NCI-H460 (cell line): ENCODE results near the genes CCDC183 and PTGDS.

GRCh38 chr9:136496420-136497571 is 14.0 kb upstream of the SEC16A start:
RAMPAGE:
- cytosol, long total RNA = no peak
- long total RNA = no peak
- nucleus, long total RNA = no peak

DNA sequence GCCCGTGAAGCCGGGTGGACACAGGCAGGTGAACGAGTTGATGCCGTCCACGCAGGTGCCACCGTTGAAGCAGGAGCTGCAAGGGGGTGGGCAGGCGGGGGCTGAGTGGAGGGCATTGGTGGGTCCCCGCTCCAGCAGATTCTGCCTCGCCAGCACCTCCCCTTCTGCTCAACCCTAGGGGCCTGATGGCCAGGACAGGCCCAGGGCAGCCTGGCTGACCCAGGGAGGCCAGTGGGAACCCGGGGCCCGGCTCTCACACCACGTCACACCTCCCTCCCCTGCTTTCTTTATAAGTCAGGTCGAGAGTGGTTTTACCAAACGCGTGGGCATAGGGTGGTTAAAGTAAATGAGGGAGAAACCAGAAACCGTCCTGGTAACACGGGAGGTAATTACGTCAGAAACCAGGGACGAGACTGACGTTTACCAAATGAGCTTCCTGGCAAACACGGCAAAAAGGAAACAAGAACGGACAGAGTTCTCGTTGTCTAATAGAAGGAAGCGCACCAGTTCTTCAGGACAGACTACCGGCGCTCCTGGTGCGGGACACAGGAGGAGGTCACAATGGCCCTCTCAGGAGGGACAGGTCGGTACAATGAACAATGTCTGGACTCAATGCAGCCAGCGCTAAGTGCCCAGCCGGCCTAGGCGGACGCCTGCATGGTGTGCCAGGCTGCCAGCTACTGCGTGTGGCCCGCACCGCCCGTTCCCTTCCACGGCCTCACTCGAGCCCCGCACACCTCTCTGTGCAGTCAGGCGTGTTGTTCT is 26.3 kb upstream of the SEC16A start:
RAMPAGE:
- cytosol, long total RNA = no peak
- long total RNA = no peak
- nucleus, long total RNA = no peak

GRCh38 chr9:136519329-136519886 is 26.4 kb downstream of the NOTCH1 start:
RAMPAGE:
- cytosol, long total RNA = no peak
- long total RNA = no peak
- nucleus, long total RNA = no peak

RAMPAGE:
- cytosol, long total RNA = no peak
- long total RNA = no peak
- nucleus, long total RNA = no peak
These were observed 12.1 kb downstream of the NOTCH1 start for GRCh38 chr9:136533797-136534184.

DNA sequence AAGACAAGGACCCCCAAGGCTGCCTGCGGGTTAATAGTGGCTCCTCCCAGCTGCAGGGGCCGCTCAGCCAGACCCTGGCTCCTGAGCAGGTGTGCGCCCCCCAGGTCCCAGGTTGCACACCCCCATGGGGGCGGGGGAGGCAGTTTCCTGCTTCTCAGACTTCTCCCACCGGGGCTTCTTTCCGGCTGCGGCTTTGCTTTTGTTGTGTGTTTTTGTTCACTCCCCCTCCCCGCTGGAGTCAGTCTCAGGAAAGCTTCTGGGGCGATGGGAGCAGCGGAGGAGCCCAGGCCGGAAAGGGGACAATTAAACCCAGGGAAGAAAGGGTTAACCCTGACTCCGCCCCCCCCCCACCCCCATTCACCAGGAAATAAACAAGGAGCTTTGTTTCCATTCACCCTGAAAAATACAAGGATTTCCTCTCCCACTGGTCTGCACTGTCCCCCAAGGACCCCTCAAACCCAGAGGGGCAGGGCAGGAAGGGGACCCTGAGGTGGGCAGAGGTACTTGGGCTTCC is 42.3 kb upstream of the NOTCH1 start:
RAMPAGE:
- cytosol, long total RNA = no peak
- long total RNA = no peak
- nucleus, long total RNA = no peak

RAMPAGE:
- cytosol, long total RNA = no peak
- long total RNA = no peak
- nucleus, long total RNA = no peak
These were observed 44.9 kb upstream of the EGFL7 start for GRCh38 chr9:136617662-136618386.

DNA sequence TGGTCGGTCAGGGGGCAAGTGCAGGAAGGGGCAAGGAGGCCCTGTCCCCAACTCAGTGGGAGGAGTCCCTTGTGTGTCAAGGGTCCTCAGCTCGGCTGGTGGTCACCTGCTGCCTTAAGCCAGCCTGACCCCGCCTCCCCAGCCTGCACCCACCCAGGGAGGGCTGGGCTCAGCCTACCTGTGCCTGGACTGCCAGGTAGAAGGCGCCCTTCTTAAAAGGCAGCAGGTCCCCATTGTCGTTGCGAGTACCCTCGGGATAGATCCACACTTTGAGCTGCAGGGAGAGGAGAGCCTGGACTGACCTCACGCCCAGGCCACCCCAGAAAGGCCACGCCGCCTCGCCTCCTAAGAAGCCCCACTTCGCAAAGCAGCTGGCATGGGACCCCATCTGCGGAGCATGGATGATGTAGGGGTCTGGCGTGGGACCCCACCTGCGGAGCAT is 10.8 kb downstream of the AGPAT2 start:
RAMPAGE:
- cytosol, long total RNA = no peak
- long total RNA = no peak
- nucleus, long total RNA = no peak

GRCh38 chr9:136714095-136715216 is 2.1 kb downstream of the DIPK1B start:
RAMPAGE:
- cytosol, long total RNA = no peak
- long total RNA = no peak
- nucleus, long total RNA = no peak

GRCh38 chr9:136728086-136728456 is 14.7 kb downstream of the LCN10 start:
RAMPAGE:
- cytosol, long total RNA = no peak
- long total RNA = no peak
- nucleus, long total RNA = no peak

DNA sequence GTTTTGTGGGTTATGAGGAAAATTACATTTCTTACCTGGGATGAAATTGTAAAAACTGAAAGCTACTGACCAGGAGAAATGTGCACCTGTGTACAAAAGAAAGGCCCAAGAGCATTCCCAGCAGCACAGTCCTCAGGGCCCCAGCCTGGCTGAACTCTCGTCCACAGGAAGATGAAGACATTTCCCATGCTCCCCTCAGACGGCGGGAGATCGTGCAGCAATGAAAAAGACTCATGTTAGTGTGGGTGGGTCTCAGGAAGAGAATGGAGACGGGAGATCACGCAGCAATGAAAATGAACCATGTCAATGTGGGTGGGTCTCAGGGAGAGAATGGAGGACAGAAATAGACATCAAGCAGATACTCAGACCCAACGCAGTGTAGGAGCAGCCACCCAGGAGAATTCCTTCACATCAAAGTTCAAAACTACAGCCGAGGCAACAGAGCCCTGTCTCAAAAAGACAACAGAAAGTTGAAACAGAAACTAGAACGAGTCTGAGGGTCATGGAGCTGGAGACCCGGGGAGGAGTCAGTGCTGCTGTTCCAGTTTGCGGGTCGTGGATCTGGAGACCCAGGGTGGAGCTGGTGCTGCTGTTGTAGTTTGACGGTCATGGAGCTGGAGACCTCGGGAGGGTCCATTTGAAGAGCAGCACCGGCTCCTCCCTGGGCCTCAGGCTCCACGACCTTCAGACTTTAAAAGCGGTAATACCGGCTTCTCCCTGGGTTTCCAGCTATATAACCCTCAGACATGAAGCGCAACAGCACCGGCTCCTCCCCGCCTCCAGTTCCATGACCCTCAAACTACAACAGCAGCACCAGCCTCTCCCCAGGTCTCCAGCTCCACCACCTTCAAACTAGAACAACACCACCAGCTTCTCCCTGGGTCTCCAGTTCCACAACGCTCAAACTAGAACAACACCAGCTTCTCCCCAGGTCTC is 12.9 kb upstream of the LCN15 start:
RAMPAGE:
- cytosol, long total RNA = no peak
- long total RNA = no peak
- nucleus, long total RNA = no peak

DNA sequence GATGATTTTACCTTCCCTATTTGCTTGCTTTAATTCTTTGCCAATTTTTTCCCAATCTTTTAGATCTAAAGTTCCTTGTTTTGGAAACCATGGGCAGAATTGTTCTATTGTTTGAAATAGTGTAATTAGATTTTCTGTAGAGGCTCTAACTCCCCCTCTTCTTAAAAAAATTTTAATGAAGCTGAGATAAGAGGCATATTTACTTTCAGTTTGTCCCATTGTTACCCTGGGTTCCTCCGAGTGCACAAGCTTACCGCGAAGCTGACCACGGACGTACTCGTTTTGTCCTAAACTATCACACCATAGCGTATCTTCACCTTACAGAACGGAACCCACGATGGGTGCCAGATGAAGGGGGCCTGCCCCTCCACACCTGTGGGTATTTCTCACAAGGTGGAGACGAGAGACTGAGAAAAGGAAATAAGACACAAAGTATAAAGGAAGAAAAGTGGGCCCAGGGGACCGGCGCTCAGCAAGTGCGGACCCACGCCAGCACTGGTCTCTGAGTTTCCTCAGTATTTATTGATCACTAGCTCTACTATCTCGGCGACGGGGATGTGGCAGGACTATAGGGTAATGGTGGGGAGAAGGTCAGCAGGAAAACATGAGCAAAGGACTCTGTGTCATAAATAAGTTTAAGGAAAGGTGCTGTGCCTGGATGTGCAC is 2.6 kb upstream of the TMEM141 start:
RAMPAGE:
- cytosol, long total RNA = no peak
- long total RNA = no peak
- nucleus, long total RNA = no peak

DNA sequence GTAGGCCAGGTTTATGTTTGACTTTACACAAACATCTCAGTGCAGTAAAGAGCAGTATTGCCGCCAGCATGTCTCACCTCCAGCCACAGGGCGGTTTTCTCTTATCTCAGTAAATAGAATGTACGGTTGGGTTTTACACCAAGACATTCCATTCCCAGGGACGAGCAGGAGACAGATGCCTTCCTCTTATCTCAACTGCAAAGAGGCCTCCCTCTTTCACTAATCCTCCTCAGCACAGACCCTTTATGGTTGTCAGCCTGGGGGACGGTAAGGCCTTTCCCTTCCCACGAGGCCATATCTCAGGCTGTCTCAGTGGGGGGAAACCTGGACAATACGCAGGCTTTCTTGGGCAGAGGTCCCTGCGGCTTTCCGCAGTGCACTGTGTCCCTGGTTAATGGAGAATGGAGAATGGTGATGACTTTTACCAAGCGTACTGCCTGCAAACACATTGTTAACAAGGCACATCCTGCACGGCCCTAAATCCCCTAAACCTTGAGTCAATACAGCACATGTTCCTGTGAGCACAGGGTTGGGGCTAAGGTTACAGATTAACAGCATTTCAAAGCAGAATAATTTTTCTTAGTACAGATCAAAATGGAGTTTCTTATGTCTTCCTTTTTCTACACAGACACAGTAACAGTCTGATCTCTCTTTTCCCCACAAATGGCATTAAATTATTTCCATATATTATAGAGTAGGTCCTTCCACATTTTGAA is 1.9 kb upstream of the TMEM141 start:
RAMPAGE:
- cytosol, long total RNA = no peak
- long total RNA = no peak
- nucleus, long total RNA = no peak

DNA sequence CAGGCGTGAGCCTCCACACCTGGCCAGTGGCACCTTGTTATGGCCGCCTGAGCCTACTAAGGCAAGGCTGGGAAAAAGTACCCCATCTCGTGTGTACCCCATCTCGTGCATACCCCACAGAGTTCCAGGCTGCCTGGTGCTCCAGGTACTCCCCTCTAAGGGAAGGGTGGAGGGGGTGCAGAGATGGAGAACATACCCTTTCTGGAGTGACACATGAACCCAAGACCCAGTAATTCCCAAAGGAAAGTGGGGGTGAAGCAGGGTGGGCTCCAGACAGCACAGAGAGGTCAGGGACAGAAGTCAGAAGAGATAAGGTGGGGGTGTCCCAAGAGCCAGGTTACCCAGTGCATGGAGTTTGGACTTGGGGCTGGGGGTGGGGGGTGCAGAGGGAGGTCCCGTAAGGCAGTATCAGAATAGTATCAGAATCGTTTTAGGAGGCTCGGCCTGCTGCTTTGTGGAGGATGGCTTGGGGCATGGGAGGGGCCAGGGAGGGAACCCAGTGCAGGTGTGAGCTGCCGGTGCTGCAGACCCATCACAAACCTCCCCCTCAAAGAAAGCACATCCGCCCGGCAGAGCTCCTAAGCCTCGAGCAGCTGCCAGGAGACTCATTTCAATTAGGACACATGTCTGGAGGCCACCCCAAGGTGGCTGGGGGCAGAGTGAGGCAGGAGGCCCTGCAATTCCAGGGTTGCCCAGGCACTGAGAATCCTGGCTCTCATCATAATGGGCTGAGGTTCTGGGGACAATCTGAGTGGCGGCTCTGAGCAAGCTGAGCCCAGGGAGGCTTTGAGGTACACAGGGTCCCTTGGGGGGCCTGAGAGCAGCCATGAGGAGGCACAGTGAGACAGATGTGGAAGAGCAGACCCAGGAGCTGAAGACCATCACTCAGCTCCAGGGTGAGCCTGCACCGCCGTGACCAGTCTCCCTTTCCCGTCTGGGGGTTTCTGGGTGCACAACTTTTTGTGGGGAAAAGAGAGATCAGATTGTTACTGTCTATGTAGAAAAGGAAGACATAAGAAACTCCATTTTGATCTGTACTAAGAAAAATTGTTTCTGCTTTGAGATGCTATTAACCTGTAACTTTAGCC is at the start of gene CCDC183:
TSS of gene CCDC183 (plus strand) at position 767 of the 1,088 bp plus-strand sequence.
RAMPAGE:
- cytosol, long total RNA = no peak
- long total RNA = no peak
- nucleus, long total RNA = no peak

DNA sequence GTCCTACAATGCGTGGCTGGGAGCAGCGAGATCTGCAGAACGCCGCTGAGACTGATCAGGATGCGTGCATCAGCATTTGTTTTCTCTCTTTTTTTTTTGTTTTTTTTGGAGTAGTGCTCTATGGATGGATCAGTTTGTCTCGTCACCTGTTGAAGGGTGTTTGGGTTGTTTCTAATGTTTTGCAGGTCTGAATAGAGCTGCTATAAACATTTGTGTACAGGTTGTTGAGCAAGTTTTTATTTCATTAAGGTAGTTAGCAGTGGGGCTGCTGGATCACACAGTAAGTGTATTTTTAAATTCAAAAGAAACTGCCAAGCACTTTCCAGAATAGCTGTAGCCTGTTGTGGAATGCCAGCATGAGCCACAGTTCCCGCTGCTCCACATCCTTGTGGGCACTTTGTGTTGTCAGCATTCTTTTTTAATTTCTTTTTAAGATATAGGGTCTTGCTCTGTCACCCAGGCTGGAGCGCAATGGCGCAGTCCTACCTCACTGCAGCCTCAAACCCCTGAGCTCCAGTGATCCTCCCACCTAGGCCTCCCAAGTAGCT is 14.6 kb downstream of the FBXW5 start:
RAMPAGE:
- cytosol, long total RNA = no peak
- long total RNA = no peak
- nucleus, long total RNA = no peak

RAMPAGE:
- cytosol, long total RNA = no peak
- long total RNA = no peak
- nucleus, long total RNA = no peak
These were observed 3.4 kb downstream of the FBXW5 start for GRCh38 chr9:136940951-136941772.

DNA sequence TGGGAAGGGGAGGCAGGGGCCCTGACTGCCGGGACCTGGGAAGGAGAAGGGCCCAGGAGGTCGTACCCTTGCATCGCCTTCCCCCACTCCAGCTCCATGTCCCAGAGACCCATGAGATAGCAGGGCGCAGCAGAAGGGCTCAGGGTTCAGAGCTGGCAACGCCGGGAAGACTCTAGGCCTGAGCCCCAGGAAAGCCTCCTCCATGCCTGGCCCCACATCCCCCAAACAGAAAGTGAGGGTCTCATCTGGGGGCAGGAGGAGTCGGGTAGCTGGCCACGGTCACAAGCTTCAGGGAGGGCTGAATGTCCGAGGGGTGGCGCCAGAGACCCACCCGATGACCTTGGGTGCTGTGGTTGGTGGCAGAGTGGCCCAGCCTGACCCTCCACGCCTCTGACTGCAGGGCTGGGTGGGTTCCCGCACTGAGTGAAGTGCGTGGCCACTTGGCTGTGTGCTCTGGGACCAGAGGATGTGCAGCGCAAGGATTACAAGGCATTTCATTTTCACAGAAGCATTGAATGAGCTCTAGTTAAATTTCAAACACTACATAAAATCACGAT is 2.9 kb downstream of the C8G start:
RAMPAGE:
- cytosol, long total RNA = no peak
- long total RNA = no peak
- nucleus, long total RNA = no peak

GRCh38 chr9:136977116-136977915 is at the start of gene PTGDS:
TSS of gene PTGDS (plus strand) at chr9:136977504.
RAMPAGE:
- cytosol, long total RNA = no peak
- long total RNA = no peak
- nucleus, long total RNA = no peak

GRCh38 chr9:137042947-137043450 is 3.0 kb downstream of the NPDC1 start:
RAMPAGE:
- cytosol, long total RNA = no peak
- long total RNA = no peak
- nucleus, long total RNA = no peak

DNA sequence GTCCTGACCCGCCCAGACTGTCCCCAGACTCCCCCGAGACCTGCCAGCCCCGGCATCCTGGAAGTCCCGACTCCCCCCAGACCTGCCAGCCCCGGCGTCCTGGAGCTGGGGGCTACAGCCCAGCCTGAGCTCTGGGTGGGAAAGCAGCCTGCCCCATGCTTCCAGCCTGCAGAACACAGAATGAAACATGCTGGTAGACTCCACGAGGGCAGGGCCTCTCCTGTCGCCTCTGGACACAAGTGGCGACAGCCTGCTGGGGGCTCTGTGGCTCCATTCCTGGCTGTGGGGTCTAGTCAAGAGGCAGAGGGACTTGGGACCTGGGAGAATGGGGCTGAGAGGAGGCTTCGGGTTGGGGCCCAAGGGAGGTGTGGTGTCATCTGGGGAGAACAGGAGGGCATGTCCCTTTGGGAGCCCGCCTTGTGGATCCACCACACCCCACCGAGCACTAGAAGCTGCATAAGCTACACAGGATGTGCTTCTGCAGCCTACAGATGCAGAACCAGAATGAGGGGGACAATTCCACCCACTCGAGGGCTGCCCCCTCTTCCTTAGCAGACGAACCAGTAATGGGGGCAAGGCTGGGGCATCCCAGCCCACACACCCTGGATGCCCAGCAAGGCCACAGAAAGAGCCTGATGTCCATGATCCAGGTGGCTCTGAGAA is 3.9 kb upstream of the MAN1B1 start:
RAMPAGE:
- cytosol, long total RNA = no peak
- long total RNA = no peak
- nucleus, long total RNA = no peak

RAMPAGE:
- cytosol, long total RNA = no peak
- long total RNA = no peak
- nucleus, long total RNA = no peak
These were observed 12.9 kb downstream of the MAN1B1 start for GRCh38 chr9:137099582-137100207.